Measurements from ENCODE around the gene FAM172A.

- CAGE, long polyA plus RNA = no peak
- RRBS = no CpG with 5 or more reads among the region's 3 CpGs
These were observed 28.8 kb downstream of the CCNH start for GRCh38 chr5:87383683-87384602.

GRCh38 chr5:88502463-88502664 lies 233.7 kb upstream of the TMEM161B start:
- CAGE, long polyA plus RNA = no peak
- RRBS = no CpG with 5 or more reads among the region's 2 CpGs

DNA sequence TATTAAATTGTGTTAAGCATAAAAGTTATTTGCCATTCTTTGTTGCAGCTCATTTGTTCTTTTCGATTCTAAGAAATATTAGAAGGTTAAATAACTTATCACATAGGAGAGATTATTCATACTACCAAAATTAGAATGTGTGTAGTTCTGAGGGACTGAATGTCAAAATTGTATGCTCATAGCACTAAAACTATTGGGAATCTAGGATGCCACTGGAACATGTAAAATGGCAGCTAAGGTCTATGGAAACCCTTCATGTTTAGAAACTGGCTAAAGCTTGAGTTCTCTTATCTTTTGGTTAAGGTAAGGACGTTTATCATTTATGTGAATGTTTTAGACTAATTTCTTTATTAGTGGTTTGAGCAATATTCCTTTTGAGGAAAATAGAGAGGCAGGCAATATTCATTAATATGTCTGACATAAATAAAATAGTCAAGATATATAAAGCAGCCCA lies 21.6 kb upstream of the MEF2C start:
- CAGE, long polyA plus RNA = no peak
- RRBS = no CpG with 5 or more reads among the region's 2 CpGs

DNA sequence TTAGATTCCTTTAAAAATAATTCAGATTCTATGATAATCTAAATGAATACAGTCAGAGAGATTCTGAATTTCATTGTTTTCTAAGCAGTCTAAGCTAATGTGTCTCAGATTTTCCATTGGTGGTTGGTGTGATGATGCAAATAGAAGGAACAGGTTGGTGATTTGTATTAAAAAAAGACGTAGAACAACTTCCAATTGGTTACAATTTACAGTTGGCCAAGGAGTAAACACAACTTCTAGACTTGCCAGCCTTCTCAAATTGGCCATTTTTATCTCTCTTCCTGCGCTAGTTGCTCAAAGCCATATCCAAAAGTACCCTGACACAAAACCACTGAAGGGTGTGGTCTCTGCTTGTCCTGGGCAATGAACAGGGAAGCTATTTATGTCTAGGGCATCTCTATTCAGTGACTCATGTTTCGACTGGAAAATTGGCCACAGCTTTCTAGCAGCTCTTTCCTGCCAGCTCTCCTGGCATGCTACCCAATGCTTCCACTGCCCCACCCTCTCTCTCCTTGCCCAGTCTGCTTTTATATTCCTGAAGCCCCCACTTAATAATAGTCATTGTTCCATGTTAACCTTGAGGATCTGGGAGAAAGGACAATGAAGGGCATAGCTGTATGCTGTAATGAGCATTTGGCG lies 574.9 kb upstream of the MEF2C start:
- CAGE, long polyA plus RNA = no peak
- RRBS = no CpG with 5 or more reads among the region's 4 CpGs

- CAGE, long polyA plus RNA = no peak
- RRBS = no CpG with 5 or more reads among the region's 5 CpGs
These were observed 507.7 kb downstream of the CETN3 start for GRCh38 chr5:89901940-89902256.

DNA sequence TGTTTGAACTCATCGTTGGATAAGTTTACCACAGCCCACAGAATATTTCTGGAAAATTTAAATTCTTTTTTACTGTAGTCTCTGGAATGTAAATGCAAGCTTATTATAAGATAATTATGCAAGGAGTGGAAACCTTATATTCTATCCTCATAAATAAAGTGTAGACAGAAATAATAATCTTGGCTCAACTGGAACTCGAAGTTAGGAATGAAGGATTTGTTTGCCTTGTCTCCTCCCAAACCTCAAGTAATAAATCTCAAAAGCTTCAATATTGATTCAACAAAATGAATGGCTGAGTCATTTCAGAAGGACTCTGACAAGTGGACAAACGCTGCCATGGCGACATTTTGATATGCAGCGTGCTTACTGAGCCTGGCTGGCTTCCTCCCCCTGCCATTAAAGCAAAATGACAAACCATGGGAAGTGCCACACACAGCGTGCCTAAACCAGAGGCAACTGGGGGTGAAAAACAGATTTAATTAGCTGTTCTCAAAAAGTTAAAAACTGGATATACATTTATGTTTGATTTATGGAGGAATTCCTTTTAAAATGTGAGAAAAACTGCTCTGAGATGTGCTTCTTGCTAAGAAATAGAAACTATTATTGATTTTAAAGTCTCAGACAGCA lies 10.5 kb upstream of the ADGRV1 start:
- CAGE, long polyA plus RNA = no peak
- RRBS = no CpG with 5 or more reads among the region's 6 CpGs

- CAGE, long polyA plus RNA = no peak
- RRBS = no CpG with 5 or more reads among the region's 3 CpGs
These were observed 356.9 kb downstream of the ADGRV1 start for GRCh38 chr5:90915528-90915842.

GRCh38 chr5:90964997-90965721 lies 406.6 kb downstream of the ADGRV1 start:
- CAGE, long polyA plus RNA = no peak
- RRBS = no CpG with 5 or more reads among the region's 7 CpGs

DNA sequence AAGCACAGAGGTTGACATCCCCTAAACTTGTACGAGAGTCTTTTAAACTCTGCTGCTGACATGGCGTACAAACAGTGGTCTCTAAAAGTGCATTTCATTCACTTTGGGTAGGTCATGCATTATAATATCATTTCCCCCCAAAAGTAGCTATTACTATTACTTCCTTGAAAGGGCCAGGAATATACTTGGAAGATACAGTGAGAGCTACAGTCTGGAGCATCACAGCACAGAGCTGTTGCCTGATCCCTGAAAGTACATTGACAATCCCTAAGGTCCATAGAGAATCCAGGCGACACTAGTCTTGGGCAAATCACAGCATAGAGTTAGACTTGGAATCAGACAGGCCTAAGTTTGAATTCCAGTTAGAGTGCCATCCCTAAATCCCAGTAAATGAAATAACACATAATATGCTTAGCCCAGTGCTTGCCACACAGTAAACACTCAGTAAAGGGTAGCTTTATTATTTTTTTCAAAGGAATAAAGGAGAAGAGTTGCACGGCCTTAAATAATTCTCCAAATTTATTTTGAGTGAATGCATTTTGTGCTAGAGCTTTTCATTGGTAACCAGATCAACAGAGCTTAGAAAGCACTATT lies 257.8 kb downstream of the ARRDC3 start:
- CAGE, long polyA plus RNA = no peak
- RRBS = no CpG with 5 or more reads among the region's 4 CpGs

DNA sequence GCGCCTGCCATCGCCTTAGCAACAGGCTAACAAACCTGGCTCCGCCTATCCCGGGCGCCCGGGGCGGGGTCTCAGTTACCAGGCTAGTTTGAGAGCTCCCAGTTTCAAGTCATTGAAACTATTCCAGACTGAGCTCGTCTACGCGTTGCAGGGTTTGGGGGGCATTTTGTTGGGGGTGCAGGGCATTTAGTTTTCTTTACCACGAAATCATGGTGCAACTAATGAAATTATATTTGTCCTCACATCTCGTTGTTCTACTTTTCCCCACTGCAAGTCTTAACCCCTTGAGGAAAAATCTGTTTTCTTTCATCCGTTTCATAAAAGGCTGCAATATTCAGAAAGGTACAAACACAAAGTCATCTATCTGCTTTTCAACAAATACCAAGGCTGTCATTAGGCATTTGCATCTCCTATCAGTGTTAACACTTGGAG lies 2.1 kb downstream of the ARRDC3 start:
- CAGE, long polyA plus RNA = no peak
- RRBS = no CpG with 5 or more reads among the region's 13 CpGs

GRCh38 chr5:91436087-91436614 lies 53.0 kb upstream of the ARRDC3 start:
- CAGE, long polyA plus RNA = no peak
- RRBS = no CpG with 5 or more reads among the region's 4 CpGs

DNA sequence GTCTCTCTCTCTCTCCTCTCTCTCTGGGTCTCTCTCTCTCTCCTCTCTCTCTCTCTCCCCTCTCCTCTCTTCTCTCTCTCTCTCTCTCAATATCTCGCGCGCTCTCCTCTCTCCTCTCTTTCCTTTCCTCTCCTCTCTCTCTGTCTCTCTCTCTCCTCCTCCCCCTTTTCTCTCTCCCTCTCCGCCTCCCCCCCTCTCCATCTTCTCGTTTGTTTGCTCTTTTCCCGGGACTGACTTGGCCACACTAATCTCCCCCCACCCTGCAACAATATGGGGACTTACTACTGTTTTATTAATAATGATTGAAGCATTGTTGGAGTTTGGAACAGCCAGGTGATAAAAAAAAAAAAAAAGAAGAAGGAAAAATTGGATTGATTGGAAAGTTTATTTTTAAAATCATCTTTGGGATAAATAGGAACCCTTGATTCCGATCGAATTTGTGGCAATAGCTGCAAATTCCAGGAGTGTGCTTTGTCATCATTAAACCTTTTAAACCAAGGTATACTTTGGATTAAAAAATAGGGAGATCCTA lies 1.0 kb upstream of the NR2F1 start:
- CAGE, long polyA plus RNA = no peak
- RRBS = no CpG with 5 or more reads among the region's 8 CpGs

- CAGE, long polyA plus RNA = no peak
- RRBS = 10% methylated on average over 27 of the region's 60 CpGs
These were observed 21.0 kb downstream of the NR2F1 start for GRCh38 chr5:93603694-93604736.

GRCh38 chr5:93620847-93622046 lies 38.2 kb downstream of the NR2F1 start:
- CAGE, long polyA plus RNA = no peak
- RRBS = 4% methylated on average over 18 of the region's 94 CpGs

DNA sequence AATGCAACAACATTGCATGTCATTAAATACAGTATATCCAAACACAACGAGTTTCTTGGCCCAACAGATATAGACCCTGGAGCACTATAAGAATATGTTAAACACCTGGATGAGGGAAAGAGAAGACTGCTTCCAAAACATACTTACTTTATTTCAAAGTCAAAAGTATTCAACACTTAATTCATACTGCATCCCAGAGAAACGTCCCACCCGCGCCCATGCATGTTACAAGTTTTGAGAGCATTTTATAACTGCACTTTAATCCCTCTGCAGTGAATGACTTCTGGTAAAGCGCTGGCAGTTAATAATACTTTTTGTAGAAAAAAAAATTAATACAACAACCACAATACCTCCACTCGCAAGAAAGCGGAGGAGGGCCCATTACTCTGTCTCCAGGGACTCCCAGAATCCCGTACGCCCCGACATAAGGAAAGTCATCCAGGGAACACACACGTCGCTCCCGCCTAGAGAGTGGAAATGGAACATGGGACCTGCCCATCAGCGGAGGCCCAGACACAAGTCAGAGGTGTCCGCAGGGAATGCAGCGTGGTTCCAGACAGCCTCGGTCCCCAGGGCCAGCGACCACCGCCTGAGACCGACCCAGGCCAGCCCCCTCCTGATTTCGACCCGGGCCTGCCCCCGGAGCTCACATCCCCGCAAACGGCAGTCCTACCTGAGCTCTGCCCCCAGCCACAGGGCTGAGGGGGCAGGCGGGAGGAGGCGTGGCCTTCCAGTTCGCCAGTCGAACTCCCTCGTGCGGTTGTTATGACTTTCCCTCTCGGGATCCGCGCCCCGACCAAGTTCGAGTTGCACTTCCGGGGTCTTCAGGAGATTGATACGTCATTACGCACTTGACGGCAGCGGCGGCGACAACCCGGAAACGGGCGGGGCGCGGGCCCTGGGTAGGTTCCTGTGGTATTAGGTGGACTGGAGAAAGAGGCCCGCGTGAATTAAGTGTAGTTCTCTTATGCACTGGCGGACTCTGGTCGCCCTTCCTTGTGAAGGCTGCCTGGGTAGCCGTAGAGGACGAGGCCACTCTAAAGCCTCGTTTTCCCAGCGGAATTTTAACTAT lies at the start of gene FAM172A:
TSS of gene FAM172A (minus strand) at position 826 of the 1,072 bp plus-strand sequence.
- CAGE, long polyA plus RNA = start-site peak on the minus strand centred at position 758 of the sequence, 147 bp wide, 1,414 and 1,083 reads in 2 replicates
- RRBS = 2% methylated on average over 8 of the region's 56 CpGs

GRCh38 chr5:94333128-94333811 lies 221.8 kb upstream of the FAM172A start:
- CAGE, long polyA plus RNA = no peak
- RRBS = no CpG with 5 or more reads among the region's 2 CpGs

GRCh38 chr5:95081997-95082640 lies 202.8 kb downstream of the MCTP1 start:
- CAGE, long polyA plus RNA = no peak
- RRBS = no CpG with 5 or more reads among the region's 3 CpGs

DNA sequence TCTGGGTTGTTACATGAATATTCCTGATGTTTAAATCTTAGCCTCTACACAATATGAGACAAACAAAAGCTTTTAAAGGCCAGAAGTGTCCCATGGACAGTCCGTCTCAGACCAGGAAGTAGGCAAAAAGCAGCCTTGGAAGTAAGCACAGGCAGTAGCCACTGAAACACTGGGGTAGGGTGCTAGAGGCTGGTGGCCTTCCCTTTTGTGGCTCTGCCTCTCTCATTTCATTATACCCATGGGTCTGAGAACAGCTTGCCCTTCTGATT lies 197.4 kb downstream of the MCTP1 start:
- CAGE, long polyA plus RNA = no peak
- RRBS = no CpG with 5 or more reads among the region's 1 CpG

- CAGE, long polyA plus RNA = no peak
- RRBS = 4% methylated on average over 33 of the region's 85 CpGs
These were observed 673 bp downstream of the MCTP1 start for GRCh38 chr5:95284010-95284831.

- CAGE, long polyA plus RNA = no peak
- RRBS = no CpG with 5 or more reads among the region's 4 CpGs
These were observed 12.2 kb downstream of the GPR150 start for GRCh38 chr5:95631946-95632685.

All from AG04450 (cell line).